ENCODE results near the gene SYT16.

DNA sequence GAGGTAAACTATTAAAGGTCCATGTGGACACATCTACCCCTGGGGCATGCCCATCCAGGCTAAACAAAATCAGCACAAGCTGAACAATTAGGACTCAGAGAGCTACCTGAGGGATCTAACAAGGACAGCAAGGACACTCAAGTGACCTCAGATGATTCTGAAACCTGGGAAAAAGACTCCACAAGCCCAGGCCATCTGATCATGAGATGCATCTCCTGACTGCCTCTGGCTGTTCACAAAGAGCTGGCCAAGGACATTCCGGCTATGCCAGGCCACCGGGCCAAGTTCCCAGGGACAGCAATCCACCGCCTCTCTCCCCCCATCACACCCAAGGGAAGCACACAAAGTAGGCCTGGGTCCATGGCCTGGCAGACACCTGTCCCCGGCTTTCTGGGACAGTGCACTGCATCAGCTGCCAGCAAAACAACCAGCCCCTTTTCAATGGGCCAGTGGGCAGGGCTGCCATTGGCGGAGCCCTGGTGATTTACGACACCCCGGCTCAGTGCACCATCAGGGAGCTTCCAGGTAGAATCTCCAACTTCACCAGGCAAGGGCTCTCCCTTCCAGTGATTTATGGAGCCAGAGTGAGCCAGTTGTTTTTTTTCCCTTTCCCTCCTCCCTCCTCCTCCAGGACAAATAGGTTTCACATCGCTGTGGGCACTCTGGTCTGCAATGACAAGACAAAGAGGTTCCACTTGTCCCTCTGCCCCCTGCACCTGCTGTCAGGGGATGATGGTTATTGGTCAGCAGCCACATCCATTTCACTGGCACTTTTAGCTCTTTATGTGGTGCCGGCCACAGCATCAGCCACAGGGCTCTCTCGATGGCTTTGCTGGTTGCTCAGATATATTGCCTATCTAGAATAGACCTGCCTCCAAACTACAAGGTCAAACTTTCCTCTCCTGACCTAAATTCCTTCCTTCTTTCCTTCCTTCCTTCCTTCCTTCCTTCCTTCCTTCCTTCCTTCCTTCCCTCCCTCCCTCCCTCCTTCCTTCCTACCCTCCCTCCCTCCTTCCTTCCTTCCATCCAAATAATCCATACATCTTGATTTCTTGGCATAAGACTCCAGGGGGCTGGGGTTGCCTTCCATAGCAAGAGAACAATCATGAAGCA is 149.7 kb downstream of the SLC38A6 start:
- PRO-cap, 7 experiments, result no peak in any of the 7 experiments

DNA sequence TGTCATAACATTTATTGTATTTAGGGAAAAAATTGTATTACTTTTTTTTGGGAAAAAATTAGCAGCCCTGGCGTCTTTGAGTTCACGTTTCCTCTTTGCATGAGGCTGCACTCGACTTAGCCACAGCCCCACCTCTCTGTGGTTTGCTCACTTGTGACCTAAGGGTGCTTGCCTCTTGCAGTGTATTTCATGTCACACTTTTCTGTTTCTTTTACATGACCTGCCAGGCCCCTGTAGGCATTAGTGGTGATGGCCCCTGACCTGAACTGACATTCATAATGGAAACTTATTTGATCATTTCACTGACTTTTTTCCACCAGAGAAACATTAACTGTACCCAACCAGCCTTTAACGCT is 122.8 kb downstream of the PRKCH start:
- PRO-cap, 7 experiments, result peak in 1 of 7 experiments; most common plus-strand start position 211 of the sequence (in 1); most common minus-strand start position 97 of the sequence (in 1)

GRCh38 chr14:61466123-61467324 is 145.1 kb downstream of the PRKCH start:
- PRO-cap, 7 experiments, result no peak in any of the 7 experiments

DNA sequence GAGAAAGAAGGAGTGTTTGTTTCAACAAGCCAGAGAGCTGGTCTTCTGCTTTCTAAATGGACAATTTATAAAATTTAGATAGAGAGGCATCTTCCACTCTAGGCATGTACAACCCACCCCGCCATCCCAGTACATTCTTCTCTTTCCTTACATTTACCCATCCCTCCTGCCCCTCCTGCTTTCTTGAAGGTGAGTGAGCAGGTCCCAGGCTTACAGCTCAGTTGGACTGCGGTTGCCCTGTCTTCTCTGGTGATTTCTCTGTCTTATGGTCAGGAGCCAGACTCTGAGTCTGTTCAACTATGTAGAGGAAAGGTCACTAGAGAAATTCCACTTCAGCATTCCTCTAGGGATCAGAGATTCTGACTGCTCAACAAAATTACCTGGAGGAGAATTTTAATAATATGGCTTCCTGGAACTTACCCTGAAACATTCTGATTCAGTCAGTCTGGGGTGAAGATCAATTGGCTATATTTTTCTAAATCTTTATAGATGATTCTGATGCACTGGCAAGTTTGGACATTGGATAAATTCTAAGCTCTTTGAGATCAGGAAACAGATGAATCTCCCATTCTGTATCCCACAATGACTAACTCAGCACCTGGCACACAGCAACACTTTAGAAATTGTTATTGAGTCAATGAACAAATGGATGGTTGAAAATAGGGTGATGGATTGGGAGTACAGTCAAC is 128.7 kb upstream of the HIF1A start:
- PRO-cap, 7 experiments, result no peak in any of the 7 experiments

DNA sequence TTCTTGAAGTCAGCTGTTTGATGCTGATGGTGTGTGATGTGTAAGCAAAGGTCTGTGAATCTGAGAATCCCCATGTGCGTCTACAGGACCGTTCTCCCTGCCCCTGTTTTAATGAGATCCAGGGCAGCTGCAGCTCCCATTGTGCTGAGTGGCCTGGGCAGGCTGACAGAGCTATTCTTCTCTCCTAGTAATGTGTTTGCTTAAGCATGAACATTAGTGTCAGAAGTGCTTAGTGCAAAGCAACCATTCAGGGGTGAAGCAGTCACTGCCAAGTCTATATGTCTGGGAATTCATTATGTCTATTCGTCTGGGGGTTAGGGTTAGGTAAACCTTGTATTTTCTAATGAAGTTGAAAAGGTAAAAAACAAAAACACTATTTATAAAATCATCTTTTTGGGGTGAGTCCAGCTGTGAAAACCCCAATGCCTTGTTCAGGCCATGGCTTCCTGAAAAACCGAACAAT is 86.5 kb upstream of the HIF1A start:
- PRO-cap, 7 experiments, result no peak in any of the 7 experiments

GRCh38 chr14:61653601-61654016 is 41.7 kb upstream of the HIF1A start:
- PRO-cap, 7 experiments, result no peak in any of the 7 experiments

- PRO-cap, 7 experiments, result no peak in any of the 7 experiments
Measured at GRCh38 chr14:61720308-61720924, 25.1 kb downstream of the HIF1A start.

- PRO-cap, 7 experiments, result no peak in any of the 7 experiments
Measured at GRCh38 chr14:61812378-61813019, at the start of gene SYT16. Gene SYT16, plus strand, starts transcription at chr14:61812703.

DNA sequence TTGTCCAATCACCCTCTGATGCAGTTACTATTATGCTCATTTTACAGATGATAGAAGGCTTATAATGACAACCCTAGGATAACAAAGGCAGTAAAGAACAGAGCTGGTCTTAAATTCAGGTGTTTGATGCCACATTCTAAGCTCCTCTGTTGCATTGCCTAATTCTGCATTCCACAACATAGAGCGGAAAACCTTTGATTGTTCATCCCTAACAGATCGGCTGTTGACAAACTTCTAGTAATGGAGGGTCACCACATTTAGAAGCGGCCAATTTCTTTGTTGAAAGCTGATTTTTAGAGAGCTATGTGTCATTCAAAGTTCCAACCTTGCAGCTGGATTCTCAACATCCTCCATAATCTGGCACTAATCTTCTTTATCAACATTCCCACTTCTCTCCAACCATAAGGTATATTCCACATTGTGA is 371.1 kb downstream of the SYT16 start:
- PRO-cap, 7 experiments, result no peak in any of the 7 experiments

- PRO-cap, 7 experiments, result no peak in any of the 7 experiments
Measured at GRCh38 chr14:63205050-63205331, 748 bp downstream of the RHOJ start.

- PRO-cap, 7 experiments, result no peak in any of the 7 experiments
Measured at GRCh38 chr14:63381774-63382228, 63.1 kb upstream of the GPHB5 start.

DNA sequence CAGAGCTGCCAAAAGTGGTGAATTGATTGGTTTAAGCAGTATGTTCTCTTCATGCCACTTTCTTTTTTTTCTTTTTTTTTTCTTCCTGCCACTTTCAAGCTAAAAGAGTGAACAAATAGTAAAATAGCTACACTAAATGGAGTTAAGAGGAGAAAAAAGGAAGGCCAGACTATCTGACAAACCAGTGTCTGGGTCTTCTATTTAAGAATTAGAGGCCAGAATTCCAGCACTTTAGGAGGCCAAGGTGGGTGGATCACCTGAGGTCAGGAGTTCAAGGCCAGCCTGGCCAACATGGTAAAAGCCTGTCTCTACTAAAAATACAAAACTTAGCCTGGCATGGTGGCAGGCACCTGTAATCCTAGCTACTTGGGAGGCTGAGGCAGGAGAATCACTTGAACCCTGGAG is 9.1 kb upstream of the WDR89 start:
- PRO-cap, 7 experiments, result peak in 2 of 7 experiments; most common plus-strand start position 130 of the sequence (in 2)

GRCh38 chr14:63855215-63855794 is 2.5 kb downstream of the SYNE2 start:
- PRO-cap, 7 experiments, result no peak in any of the 7 experiments

- PRO-cap, 7 experiments, result peak in 7 of 7 experiments; most common plus-strand start chr14:64338462 (in 3); most common minus-strand start chr14:64338614 (in 7)
Measured at GRCh38 chr14:64337660-64338861, 43.9 kb upstream of the ESR2 start.

DNA sequence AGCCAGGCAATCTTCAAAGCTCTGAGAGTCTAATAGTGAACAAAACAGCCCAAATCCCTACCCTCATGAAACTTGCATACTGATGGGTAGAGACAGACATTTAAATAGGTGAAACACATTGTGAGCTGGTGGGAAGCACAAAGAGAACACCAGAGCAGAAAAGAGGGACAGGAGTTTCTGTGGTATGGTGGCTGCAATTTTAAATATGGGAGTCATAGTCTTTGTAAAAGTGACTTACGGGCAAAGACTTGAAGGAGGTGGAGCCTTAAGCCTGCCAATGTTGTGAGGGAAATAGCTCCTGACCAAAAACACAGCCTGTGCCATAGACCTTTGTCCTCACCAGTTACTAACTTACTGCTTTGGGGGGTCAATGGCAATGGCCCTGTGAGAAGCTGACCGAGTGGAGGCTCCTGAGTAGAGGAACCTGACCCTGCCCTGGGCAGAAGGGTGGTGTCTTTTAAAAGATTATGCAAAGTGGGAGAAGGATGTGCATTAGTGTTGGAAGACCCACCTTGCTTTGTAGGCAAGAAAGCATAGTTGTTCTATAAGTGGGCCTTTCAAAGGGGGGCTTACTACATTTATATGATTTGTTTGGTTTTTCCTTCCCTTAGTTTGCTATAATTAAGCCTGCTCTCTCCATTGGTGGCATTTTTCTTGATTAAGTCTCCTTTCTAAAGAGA is 3.8 kb downstream of the MTHFD1 start:
- PRO-cap, 7 experiments, result no peak in any of the 7 experiments

GRCh38 chr14:64504014-64504497 is 418 bp upstream of the ZBTB25 start:
- PRO-cap, 7 experiments, result peak in 5 of 7 experiments; most common plus-strand start chr14:64504077 (in 5); most common minus-strand start chr14:64504085 (in 3)

DNA sequence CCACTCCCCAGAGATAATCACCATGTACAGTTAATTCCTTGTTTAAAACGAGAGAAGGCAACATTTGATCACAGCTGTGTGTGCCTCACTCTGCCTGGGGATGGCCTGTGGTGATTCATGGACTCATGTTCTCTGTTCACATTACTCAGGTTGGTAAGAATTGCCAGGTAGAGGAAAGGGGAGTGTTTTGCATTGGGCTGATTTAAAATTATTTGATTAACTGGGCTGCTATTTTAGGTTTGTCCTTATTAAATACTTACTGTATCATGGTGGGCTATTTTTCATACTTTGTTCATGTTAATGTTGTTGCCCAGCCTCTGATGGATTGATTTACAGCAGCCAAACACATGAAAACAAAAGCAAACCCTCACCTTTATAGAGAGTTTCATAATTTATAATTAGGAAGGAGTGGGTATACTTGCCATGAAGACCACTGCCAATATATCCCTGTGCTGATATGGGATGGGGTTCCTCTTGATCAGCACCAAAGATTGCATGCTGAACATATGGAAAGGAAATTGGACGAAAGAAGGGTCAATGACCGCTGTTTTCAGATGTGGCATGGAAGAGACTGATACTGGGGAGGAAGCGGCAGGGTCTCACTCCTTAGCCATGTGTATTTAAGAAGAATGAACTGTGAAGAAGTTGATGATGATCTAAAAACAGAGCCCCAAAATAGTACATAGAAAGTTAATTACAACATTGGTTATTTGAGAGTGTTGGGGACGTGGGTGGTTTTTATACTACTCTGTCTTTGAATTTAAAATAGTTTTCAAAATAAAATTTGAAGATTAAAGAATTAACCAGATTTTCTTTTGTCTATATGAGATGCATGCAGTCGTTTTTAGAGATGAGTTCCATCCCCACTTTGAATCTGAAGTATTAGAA is 3.1 kb downstream of the ZBTB1 start:
- PRO-cap, 7 experiments, result no peak in any of the 7 experiments

GRCh38 chr14:64688685-64689364 is 15.4 kb upstream of the PLEKHG3 start:
- PRO-cap, 7 experiments, result no peak in any of the 7 experiments

DNA sequence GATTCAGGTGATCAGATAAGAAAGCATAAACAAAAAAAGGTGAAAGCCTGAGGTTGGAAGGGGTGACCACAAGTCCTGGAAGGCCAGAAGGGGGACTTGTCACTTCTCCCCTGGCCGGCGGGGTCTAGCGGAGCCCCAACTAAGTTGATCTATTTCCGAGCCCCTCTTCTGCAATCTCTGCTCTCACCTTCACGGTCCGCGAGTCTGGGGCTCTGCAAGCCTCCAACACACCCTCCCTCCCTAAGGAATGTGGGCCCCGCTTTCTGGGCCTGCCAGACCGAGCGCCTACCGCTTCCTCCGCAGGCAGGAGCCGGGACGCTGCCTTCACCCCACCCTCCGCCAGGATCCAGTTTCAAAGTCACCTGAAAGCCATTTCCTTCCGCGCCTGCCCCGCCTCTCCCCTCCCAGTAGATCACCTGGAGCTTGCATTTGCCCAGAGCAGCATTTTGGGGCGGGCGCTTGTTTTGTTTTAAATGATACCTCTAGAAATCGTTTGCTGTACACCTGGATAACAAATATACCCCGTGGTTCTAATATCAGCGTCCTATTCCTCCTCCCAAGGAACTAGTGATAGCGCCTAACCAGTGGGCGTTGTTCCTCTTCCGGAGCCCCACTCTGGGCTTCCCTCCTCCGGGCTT is 1.2 kb upstream of the PLEKHG3 start:
- PRO-cap, 7 experiments, result peak in 1 of 7 experiments; most common plus-strand start position 444 of the sequence (in 1); most common minus-strand start position 348 of the sequence (in 1)

DNA sequence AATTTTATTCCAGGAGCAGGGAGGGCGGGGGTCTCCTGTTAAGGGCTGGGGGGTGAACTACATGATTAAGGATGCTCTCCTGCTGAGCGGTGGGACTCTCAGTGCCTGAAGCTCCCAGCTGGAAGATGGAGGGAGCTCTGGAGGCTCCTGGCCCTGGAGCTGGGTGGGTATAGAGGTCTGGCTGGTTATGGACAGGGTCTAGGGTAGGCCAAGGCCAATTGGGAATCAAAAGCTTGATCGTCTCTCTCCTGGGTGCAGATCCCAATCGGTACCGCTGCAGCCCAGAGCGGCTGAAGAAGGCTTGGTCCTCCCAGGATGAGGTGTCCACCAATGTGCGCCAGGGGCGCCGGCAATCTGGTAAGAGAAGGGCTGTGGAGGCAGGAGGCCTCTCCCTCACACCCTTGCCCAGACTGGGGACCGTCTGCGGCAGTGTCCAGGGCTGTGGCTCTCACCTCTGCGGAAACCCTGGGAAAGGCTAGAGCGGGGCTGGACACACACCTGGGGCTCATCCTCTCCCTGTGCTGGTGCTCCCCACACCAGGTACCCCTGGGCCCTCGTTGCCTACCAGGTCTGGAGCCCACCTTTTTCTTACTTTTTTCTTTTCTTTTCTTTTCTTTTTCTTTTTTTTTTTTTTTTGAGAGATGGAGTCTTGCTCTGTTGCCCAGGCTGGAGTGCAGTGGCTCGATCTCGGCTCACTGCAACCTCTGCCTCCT is 28.5 kb downstream of the PLEKHG3 start:
- PRO-cap, 7 experiments, result no peak in any of the 7 experiments